Fibroblast of villous mesenchyme (primary cell): ENCODE measurements around a stretch of chr4.

- CAGE, long polyA plus RNA: no peak
Measured at GRCh38 chr4:112588837-112589361, 47.8 kb downstream of the ZGRF1 start.

DNA sequence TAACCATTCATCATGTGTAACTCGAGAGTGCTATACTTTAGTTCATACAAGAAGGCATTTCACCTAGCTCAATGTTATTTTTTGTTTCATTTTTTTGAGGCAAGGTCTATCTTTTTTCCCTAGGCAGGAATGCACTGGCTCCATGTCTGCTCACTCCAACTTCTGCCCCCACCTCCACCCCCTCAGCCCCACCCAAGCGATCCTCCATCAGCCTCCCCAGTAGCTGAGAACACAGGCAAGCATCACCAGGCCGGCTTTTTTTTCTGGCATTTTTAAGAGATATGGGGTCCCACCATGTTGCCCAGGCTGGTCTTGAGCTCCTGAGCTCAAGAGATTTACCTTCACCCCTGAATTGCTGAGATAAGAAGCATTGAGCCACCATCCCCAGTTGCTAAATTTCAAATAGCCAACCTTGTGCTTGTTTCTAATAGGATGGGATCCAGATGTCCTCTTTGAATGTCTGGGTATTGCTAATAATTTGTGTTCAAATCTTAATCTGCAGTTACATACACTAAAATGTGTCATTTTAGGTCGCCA lies 8.6 kb downstream of the LARP7 start:
- CAGE, long polyA plus RNA: no peak

- CAGE, long polyA plus RNA: no peak
Measured at GRCh38 chr4:112650251-112650651, 13.3 kb downstream of the LARP7 start.

- CAGE, long polyA plus RNA: no peak
Measured at GRCh38 chr4:113141817-113142535, 92.5 kb downstream of the ANK2 start.

DNA sequence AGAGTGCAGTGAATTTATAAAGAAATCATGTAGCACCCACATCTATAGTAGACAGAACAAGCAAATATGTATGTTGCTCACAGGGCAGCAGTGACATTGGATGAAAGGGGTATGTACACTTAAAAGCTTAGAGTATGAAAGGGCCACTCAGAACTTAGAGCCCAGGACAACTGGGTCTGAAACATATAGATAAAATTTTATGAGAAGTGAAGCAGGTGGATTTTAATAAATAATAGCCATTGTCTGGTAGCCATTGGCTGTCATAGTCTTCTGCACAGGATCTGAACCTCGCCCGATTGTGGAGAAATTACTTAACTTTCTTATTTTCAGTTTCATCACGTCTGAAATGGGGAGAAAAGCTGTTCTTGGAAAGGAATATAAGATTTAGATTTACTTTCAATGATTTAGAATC lies 242.1 kb downstream of the ANK2 start:
- CAGE, long polyA plus RNA: no peak

GRCh38 chr4:113316664-113317504 lies 267.4 kb downstream of the ANK2 start:
- CAGE, long polyA plus RNA: no peak

GRCh38 chr4:113397061-113397451 lies 347.6 kb downstream of the ANK2 start:
- CAGE, long polyA plus RNA: no peak

DNA sequence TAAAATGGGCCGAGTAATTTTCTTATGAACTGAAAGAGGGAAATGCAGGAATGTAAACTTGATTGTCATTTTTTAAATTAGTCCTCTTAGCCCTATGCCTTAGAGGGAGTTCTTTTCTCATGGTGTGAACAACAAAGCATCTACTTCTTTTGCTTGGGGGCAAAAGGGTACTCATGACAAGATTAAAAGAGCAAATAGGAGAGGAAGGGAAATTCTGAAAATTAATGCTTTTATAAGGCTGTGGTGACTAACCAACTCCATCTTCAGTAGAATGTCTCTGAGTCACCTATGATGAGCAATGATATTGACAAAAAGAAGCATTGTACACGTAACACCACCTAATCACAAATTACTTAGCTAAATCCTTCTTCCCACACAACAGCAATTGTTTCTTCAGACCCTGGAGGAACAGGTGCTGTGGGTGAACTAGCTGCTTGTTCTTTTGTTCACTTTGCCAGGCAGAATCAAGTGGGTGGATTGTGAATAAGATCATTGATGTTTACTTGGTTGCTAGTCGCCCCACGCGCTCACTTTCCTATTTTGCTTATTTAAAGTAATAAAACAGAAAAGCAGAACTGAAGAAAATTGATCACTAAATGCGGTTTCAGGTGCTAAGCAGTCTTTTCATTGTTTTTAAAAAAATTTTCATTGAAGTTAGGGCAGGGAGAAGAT lies 315.6 kb downstream of the CAMK2D start:
- CAGE, long polyA plus RNA: no peak

- CAGE, long polyA plus RNA: no peak
Measured at GRCh38 chr4:113481803-113482418, 279.6 kb downstream of the CAMK2D start.

DNA sequence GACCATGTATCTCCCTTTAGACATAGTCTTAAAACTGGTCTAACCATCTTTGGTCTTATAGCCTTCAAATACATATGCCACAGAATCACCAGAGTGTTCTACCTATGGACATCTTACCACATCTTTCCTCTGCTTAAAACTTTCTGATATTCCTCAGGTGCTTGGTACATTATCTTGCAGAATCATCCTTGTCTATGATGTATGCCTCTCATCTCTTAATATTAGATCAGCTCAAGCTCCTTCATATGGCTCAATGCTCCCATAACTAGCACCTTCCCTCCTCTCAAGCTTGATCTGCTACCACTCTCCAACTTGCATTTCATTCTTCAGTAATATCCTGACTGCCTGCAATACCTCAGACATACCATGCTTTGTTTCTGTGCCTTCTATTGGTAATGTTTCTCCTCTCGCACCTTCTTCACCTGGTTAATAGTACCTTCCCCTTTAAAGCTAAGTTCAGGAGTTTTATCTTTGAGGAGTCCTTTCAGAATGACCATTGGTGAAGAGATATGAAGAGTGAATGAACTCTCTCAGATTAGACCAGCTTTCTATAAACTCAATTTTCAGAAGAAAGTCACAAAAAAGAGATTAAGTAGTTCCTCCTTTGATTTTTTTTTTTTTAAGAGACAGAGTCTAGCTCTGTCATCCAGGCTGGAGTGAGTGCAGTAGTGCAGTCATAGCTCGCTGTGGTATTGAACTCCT lies 275.9 kb downstream of the CAMK2D start:
- CAGE, long polyA plus RNA: no peak

GRCh38 chr4:113493193-113494291 lies 268.0 kb downstream of the CAMK2D start:
- CAGE, long polyA plus RNA: no peak

- CAGE, long polyA plus RNA: no peak
Measured at GRCh38 chr4:113517440-113517808, 244.1 kb downstream of the CAMK2D start.

DNA sequence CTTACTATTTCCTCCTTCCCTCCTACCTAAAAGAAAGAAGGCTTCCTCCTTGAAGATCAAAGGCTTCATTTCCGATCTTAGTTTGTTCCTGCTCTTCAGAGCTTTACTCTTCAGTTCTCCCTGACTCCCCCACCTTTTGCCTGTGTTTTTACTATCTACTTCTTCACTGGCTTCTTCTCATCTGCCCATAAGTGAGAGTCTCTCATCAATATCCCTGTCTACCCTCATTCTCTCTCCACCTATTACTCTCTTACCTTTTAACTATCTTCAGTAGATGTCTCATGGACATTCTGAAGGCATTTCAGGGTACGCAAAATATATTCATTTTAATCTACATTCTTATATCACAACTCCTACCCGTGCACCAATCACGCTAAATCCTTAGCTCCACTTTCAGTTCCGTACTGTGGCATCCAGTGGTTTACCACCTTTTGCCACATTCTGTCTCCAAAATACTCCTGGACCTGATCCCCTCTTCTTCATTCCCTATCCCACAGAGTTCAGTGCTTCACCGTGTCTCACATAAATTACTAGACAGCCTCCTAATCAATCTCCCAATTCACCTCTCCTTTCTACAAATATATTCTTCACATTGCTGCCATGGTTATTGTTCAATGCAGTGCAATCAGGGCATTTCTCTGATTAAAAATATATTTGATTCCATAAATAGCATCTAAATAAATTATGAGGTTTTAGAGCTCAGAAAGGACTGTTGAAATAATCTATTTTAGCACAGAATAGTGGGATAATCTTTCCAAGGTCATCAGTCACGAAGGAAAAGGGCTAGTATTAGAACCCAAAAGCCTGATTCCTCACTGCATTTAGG lies 187.6 kb downstream of the CAMK2D start:
- CAGE, long polyA plus RNA: no peak

DNA sequence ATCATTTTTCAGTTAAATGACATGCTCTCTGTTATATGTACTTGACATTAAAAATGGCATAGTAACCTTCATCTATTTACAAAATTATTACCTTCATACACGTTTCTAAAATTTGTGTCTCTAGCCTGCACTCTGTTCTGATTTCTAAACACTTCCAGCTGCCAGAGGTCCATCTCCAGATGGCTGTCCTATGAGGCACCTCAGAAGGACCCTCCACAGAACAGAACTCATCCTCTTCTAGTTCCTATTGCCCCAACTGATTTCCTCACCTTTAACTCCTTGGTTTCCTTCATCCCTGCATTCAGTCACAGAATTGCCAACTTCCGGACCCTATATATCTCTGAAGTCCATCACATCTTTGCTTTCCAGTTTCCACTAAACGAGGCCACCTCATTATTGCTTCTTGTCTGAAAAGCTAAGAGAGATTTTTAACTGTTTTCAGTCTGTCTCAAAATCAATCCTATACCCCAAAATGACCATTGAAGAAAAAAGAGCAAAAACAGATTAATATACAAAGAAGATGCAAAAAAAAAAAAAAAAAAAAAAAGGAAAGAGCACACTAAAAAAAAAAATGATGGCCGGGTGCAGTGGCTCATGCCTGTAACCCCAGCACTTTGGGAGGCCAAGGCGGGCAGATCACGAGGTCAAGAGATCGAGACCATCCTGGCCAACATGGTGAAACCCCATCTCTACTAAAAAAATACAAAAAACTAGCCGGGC lies 73.0 kb downstream of the CAMK2D start:
- CAGE, long polyA plus RNA: no peak

- CAGE, long polyA plus RNA: no peak
Measured at GRCh38 chr4:117831436-117831803, 202.9 kb upstream of the NDST3 start.

GRCh38 chr4:118276574-118277088 lies 76.2 kb downstream of the PRSS12 start:
- CAGE, long polyA plus RNA: no peak

GRCh38 chr4:118279561-118279967 lies 73.2 kb downstream of the PRSS12 start:
- CAGE, long polyA plus RNA: no peak

DNA sequence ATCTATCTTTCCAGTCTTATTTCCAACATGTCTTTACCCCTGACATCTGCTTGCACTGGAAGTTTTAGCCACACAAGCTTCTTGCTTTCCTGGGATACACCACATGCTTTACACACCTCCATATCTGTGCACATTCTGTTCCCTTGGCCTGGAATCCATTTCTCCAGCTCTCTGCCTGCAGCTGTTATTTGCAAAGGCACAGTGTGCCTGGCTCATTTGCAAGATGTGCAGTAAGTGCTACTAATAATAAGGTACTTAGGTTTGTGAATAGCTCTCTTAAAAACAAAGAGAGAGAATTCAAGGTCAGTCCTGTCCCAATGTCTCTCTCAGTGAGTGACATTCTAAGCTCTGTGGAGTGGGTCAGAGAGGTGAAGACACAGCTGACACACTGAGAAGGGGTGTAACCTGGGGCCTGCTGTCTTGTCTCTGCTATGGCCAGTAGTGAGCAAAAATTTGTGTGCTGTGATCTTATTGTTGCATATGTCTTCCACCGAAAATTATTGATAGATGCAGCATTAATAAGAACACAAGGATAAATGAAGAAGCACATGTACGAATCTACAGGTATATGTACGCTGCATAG lies 61.4 kb downstream of the METTL14 start:
- CAGE, long polyA plus RNA: no peak

GRCh38 chr4:118918180-118918819 lies 29.6 kb downstream of the SYNPO2 start:
- CAGE, long polyA plus RNA: no peak

- CAGE, long polyA plus RNA: no peak
Measured at GRCh38 chr4:118941146-118941461, 52.5 kb downstream of the SYNPO2 start.